ENCODE measurements around the genes U2AF1 and SIK1.

DNA sequence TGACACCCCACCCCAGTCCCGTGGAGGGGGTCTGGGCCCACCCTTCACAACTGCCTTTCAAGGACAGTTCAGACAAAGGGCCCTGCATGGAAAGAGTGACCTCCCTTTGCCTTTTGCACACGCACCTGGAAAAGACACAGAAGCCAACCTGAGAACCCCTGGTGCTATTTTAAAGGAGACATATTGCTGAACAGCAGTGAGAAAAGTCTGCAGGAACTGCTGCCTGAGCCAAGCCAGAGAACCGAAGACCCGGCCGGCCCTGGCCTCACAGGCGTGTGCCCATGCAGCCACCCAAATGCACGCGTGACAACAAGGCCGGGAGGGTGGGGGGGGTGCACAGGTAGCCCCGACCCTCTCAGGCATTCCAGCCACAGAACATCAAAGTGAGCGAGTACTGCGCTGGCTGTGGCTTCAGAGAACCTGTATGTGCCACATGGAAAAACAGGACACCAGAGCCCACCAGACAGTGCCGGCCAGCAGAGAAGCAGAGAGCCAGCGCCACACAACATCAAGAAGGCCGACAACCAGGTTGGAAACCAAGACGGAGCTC, 66.8 kb downstream of the SLC37A1 start:
- PRO-cap, 2 experiments, result no peak in any of the 2 experiments

DNA sequence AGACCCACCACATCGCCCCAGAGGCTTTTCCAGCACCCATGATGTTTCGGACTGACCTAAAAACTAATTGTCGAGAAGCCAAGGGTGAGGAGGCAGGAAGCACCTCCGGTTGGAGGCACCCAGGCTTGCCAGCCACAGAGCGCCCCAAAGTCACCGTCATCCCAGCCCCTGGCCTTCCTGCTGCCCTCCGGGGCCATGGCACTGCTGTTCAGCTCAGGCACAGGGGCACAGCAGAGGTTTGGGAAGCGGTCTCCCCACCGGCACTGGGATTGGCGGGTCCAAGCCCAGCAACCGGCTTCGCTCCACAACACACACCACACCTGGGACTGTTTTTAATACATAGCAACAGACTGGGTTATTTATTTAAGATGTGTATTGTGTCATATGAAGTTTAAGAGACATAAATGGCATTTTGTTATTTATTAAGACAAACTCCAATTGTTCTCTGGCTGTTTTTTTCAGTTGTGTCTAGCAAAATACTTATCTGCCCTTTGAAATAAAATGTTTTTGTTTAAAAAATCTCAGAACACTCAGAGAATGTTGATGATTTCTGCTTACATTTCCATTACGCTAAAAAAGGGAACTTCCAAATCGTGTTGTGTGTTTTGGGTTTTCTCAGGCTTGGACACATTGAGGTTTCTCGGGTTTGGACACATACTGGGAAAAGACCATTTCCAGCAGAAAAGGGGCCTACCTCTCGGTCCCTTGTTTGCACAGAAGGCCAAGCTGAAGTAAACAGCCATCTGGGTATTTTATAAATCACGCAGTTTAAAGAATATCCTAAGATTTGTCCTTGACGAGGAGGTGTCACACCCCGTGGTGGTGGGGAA, 67.5 kb downstream of the SLC37A1 start:
- PRO-cap, 2 experiments, result no peak in any of the 2 experiments

- PRO-cap, 2 experiments, result no peak in any of the 2 experiments
These were observed 37.0 kb upstream of the PDE9A start for GRCh38 chr21:42616366-42616913.

- PRO-cap, 2 experiments, result no peak in any of the 2 experiments
These were observed 22.8 kb upstream of the PDE9A start for GRCh38 chr21:42630605-42631060.

- PRO-cap, 2 experiments, result no peak in any of the 2 experiments
These were observed 69.8 kb downstream of the PDE9A start for GRCh38 chr21:42723275-42723645.

- PRO-cap, 2 experiments, result no peak in any of the 2 experiments
These were observed 42.2 kb downstream of the WDR4 start for GRCh38 chr21:42837005-42837699.

DNA sequence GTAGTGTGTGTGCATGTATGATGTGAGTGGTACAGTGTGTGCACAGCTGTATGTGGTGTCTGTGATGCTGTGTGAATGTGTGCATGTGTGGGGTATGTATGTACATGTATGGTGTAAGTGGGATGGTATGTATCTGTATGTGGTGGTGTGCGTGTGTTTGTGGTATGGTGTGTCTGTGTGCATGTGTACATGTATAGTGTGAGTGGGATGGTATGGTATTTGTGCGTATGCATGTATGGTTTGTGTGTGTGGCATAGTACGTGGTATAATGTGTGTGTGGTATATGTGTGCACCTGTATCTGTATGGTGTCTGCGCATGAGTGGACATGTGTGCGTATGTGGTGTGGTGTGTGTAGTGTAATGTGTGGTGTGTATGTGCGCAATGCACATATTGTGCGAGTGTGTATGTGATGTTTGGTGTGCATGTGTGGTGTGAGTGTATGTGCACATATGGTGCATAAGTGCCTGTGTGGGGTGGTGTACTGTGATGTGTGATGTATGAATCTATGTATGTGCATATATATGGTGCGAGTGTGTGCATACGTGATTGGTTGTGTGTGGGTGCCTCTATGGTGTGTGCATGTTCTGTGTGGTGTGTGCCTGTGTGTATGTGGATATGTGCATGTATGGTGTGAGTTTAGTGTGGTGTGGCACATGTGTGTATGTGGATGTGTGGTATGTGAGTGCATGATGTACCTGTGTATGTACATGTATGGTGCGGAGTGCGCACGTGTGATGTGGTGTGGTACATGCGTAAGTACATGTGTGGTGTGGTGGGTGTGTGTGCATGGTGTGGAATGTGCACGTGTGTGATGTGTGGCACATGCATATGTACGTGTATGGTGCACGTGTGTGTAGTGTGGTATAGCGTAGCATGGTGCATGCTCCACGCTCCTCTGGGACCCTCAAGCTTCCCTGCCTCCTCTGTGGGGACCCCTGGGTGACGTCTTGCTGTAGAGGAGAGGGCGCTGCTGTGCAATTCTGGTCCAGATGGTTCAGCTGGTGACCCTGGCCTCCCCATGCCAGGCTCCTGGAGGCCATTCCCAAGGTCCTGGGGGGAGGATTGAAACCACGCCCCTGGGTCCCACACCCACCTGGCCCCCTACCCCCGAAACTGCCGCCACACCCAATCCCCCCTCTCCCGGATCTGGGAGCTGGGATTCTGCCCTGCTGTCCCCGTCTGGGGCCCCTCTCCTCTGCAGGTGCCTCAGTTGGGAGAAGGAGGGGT, 38.6 kb downstream of the WDR4 start:
- PRO-cap, 2 experiments, result no peak in any of the 2 experiments

GRCh38 chr21:42903633-42904129, 10.6 kb downstream of the NDUFV3 start:
- PRO-cap, 2 experiments, result no peak in any of the 2 experiments

DNA sequence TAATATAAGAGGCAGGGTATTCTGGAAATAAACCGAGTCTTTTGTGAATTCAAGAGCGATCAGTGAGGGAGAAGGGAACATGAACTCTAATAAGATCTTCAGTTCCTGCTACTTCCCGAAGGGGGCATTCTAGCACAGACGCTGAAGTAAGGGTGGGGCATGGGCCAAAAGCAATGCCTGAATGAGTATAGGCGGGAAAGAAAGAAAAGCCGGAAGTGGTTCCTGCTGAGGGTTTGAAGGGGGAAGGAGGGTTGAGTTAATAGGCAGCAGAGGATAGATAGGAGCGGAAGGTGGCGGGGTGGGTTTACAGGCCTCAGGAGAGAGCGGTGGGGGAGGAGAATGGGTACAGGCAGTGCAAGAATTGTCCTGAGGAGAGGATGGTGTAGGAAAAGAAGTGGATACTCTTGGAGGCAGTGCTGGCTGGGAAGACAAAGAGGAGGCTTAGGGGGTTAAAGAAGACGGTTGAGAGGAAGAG, 1.5 kb downstream of the ERVH48-1 start:
- PRO-cap, 2 experiments, result peak in 1 of 2 experiments; most common plus-strand start position 266 of the sequence (in 1)

DNA sequence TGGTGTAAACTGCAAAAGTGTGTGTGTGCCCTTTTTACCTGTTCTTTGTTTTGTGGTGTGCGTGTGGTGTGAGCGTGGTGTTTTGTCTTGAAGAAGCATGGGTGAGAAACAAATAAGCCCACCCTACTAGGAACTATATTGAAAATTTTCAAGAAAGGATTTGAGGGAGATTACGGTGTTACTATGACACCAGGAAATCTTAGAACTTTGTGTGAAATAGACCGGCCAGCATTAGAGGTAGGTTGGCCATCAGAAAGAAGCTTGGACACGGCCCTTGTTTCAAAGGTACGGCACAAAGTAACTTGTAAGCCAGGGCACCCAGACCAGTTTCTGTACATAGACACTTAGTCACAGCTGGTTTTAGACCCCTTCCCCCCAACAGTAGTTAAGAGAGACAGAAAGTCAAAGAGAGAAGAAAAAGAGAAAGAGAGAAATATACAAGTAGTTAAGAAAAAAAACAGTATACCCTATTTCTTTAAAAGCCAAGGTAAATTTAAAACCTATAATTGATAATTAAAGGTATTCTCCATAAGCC, 7.6 kb upstream of the ERVH48-1 start:
- PRO-cap, 2 experiments, result no peak in any of the 2 experiments

GRCh38 chr21:42974860-42975263, 500 bp downstream of the PKNOX1 start:
- PRO-cap, 2 experiments, result peak in 2 of 2 experiments; most common plus-strand start chr21:42975177 (in 2); most common minus-strand start chr21:42975023 (in 2)

GRCh38 chr21:43076441-43077123, 947 bp upstream of the CBS start:
- PRO-cap, 2 experiments, result no peak in any of the 2 experiments

GRCh38 chr21:43091910-43092476, 15.4 kb downstream of the U2AF1 start:
- PRO-cap, 2 experiments, result no peak in any of the 2 experiments

DNA sequence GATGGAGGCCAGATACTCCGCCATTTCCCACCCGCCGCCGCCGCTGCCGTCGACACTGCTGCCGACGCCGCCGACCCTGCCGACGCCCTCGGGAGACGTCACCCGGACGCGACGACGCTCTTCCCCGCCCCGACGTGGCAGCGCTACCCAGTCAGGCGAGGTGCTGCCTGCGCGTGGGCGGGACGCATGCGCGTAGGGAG, at the start of gene U2AF1:
Gene U2AF1 (minus strand): TSS at position 100 of the 200 bp plus-strand sequence.
- PRO-cap, 2 experiments, result peak in 2 of 2 experiments; most common minus-strand start position 97 of the sequence (in 1)

- PRO-cap, 2 experiments, result no peak in any of the 2 experiments
These were observed 26.2 kb downstream of the CRYAA start for GRCh38 chr21:43194872-43195625.

- PRO-cap, 2 experiments, result no peak in any of the 2 experiments
These were observed 123.6 kb downstream of the SIK1 start for GRCh38 chr21:43303180-43303939.

- PRO-cap, 2 experiments, result no peak in any of the 2 experiments
These were observed 100.9 kb downstream of the SIK1 start for GRCh38 chr21:43325982-43326469.

- PRO-cap, 2 experiments, result no peak in any of the 2 experiments
These were observed 65.6 kb downstream of the SIK1 start for GRCh38 chr21:43360852-43362130.

DNA sequence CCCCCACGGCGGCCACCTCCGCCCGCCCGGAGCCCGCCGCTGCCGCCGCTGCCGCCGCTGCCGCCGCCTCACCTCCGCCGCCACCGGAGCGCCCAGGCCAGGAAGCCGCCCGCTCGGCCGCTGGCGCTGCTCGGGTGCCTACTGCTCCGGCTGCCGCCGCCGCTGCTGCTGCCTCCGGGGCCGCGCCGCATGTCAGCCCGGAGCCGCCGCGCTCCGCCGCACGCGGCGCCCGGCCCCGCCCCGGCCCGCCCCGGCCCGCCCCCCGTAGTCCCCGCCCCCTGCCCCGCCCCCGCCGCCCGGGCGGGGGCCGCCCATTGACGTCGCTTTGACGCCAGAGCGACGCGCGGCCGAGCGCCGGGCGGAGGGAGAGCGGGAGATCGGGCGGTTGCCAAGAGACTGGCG, at the start of gene SIK1:
Gene SIK1 (minus strand): TSS at position 194 of the 402 bp plus-strand sequence.
- PRO-cap, 2 experiments, result no peak in any of the 2 experiments

GRCh38 chr21:43611873-43612392, 47.0 kb downstream of the H2BC12L start:
- PRO-cap, 2 experiments, result no peak in any of the 2 experiments